ENCODE measurements around a stretch of chr1.

DNA sequence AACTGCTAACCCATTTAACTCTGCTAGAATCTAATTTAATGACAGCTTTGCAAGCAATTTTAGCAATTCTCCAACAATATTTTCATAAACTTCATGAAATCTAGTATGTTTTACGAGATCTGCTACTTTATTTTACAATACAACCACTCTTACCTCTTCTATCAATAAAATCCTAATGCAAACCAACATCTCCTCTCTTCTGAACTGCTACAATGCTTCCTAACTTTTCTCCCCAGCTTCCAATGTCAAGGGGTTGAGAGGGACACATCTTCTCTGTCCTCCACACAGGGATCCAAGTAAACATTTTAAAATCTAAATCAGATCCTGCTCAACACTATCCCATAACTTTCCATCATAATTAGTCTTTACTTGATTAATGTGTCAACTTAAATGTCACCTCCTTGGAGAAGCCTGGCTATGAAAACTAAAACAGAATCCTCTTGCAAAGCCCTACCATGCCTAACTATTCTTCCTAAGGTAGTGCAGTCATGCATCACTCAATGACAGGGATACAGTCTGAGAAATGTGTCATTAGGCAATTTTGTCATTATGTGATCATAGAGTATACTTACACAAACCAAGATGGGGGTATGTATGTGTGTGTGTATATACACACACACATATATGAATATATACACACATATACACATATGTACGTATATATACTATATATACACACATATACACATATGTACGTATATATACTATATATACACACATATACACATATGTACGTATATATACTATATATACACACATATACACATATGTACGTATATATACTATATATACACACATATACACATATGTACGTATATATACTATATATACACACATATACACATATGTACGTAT, 74.9 kb downstream of the COP1 start:
- PRO-cap, result no peak
- RAMPAGE, long total RNA, 4 experiments, result no peak in any of the 4 experiments

- PRO-cap, result no peak
- RAMPAGE, long total RNA, 4 experiments, result no peak in any of the 4 experiments
These were observed 59.5 kb downstream of the PAPPA2 start for GRCh38 chr1:176522534-176522878.

DNA sequence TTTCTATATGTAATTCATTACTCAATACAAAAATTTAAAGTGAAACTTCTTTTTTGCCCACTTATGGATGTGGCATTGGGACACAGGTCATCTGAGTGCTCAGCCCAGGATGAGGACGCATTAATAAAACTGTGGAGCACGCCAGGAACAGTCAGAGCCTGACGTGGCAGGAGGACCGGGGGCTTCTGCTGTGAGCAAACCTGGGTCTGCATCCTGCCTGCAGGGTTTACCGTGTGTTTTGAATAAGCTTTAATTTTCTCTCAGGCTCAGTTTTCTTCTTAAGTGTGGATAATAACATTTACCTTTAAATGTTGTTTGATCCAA, 323.5 kb downstream of the PAPPA2 start:
- PRO-cap, result no peak
- RAMPAGE, long total RNA, 4 experiments, result no peak in any of the 4 experiments

DNA sequence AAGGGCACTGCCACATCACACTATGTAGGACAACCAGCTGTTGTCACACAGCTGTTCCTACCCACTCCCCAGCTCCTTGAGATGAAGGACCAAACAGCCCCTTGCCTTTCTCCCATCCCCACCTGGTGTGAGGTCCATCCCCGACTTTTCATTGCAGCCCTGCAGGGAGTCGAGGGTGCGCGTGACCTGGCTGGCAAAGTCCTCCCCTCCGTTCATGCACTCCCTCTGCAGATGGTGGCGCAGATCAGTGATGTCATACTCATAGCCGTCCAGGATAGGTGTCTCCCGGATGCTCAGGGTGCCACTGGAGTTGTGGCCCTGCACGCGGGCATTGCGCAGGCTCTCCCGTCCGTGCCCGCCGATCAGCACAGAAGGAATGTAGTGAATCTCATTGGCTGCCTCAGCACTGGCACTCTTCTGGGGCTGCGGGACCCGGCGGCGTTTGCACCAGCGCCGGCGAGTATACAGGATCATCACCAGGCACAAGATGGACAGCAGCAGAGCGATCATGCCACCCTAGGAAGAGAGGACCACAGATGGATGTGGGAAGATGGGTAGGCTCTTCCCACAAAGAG, 132.1 kb downstream of the ASTN1 start:
- PRO-cap, result no peak
- RAMPAGE, long total RNA, 4 experiments, result no peak in any of the 4 experiments

GRCh38 chr1:177743146-177743345, 226.8 kb downstream of the SEC16B start:
- PRO-cap, result no peak
- RAMPAGE, long total RNA, 4 experiments, result no peak in any of the 4 experiments

GRCh38 chr1:177968246-177968584, 1.6 kb downstream of the SEC16B start:
- PRO-cap, result no peak
- RAMPAGE, long total RNA, 4 experiments, result no peak in any of the 4 experiments

GRCh38 chr1:177984192-177984665, 14.4 kb upstream of the SEC16B start:
- PRO-cap, result no peak
- RAMPAGE, long total RNA, 4 experiments, result start-site peak on the minus strand in 1 of 4 experiments, at chr1:177984218-177984309 at its widest, 13 reads per replicate

- PRO-cap, result no peak
- RAMPAGE, long total RNA, 4 experiments, result start-site peak on the minus strand in 3 of 4 experiments, at chr1:178037944-178037972 at its widest, 36 to 83 reads per replicate
These were observed 56.2 kb upstream of the RASAL2 start for GRCh38 chr1:178037410-178038382.

- PRO-cap, result no peak
- RAMPAGE, long total RNA, 4 experiments, result no peak in any of the 4 experiments
These were observed 8.4 kb downstream of the RASAL2 start for GRCh38 chr1:178102330-178102636.

- PRO-cap, result no peak
- RAMPAGE, long total RNA, 4 experiments, result no peak in any of the 4 experiments
These were observed 85.2 kb downstream of the RASAL2 start for GRCh38 chr1:178178811-178179795.

- PRO-cap, result no peak
- RAMPAGE, long total RNA, 4 experiments, result no peak in any of the 4 experiments
These were observed 176.8 kb downstream of the CLEC20A start for GRCh38 chr1:178319978-178320433.

DNA sequence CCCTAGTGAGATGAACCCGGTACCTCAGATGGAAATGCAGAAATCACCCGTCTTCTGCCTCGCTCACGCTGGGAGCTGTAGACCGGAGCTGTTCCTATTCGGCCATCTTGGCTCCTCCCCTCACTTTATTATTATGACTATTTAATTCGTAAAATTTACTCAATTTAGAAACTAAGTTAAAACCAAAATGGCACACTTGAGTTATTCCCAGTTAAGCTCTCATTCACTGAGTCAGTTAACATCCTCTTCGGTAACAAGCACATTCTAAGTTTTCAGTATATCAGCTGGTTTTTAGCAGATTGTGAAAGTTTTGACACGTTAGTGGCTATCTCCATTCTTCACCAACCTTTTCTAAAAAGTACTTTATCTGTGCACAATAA, 176.1 kb downstream of the CLEC20A start:
- PRO-cap, result no peak
- RAMPAGE, long total RNA, 4 experiments, result no peak in any of the 4 experiments

- PRO-cap, result no peak
- RAMPAGE, long total RNA, 4 experiments, result no peak in any of the 4 experiments
These were observed 20.1 kb downstream of the CLEC20A start for GRCh38 chr1:178476448-178477312.

DNA sequence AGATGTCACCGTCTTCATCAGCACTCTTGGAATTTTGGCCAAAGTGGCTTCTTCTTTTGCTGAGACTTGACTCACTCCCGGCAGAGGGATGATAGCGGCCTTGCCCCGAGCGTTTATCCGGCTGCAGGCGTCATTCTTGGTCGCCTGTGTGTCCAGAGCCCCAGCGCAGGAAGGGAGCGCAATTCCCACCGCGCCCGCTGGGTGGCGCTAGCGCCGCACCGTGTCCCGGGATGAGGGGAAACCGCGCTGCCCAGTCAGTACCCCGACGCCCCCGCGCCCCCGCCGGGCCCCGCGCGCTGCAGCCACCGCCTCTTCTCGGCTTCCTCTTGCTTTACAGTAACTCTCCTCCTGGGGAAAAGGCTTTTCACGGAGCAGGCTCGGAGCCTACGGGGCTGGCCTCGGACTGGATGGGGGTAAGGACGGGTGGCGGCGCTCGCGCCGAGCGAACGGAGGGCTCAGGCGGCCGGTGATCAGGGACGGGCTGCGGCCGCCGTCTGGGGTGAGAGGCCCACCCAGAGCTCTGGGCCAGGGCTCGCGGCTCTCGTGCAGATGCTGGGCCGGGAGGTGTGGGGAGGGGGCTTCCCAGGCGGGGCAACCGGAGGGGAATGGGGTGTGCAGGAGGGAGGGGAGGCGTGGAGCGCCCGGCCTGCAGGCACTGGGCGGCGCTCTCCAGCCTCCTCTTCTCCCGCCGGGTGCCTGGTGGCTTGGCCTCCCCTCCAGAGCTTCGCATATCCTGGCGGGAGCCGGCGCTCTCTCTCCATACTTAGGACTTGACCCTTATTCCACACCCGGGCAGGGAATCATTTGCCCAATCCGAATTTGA, 29.8 kb downstream of the TEX35 start:
- PRO-cap, result no peak
- RAMPAGE, long total RNA, 4 experiments, result start-site peak on the plus strand in 2 of 4 experiments, centred at positions 277 to 314 of the sequence, 6 to 9 reads per replicate

GRCh38 chr1:178577661-178578089, 64.8 kb downstream of the TEX35 start:
- PRO-cap, result no peak
- RAMPAGE, long total RNA, 4 experiments, result no peak in any of the 4 experiments

GRCh38 chr1:178620792-178621241, 104.2 kb upstream of the RALGPS2 start:
- PRO-cap, result no peak
- RAMPAGE, long total RNA, 4 experiments, result no peak in any of the 4 experiments

DNA sequence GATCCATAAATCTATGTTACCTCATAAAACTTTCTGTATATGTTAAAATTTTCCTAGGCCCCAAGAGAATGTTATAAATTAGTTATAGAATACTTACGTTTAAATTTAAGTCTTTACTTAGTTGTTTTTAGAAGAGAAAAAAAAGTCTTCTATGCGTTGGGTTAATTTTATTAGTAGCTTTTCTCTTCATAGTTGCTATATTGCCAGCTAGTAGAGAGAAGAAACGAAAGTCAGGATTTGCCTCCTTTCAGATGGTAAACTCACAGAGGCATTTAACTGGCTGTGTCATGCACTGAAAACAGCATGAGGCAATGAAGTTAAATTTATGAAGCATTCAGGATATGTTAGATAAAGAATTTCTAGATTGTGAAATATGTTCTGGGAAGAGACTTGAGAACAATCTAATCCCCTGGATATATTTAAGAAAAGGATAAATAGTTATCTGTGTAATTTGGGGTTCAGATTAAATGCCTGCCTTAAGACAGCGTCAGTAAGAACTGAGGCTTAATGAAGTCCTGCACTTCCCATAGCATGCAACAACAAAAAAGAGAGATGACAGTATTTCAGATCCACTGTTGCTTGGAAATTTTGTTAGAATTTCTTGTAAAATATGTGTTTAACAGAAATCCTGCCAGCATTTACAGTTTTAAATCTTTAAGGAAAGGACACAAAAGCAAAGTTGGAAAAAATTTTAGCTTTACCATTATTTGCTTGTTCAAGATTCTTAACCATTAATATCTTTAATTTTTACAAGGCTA, 1.7 kb downstream of the ANGPTL1 start:
- PRO-cap, result no peak
- RAMPAGE, long total RNA, 4 experiments, result start-site peak on the minus strand in 4 of 4 experiments, centred at positions 244 to 281 of the sequence, 19 to 171 reads per replicate

DNA sequence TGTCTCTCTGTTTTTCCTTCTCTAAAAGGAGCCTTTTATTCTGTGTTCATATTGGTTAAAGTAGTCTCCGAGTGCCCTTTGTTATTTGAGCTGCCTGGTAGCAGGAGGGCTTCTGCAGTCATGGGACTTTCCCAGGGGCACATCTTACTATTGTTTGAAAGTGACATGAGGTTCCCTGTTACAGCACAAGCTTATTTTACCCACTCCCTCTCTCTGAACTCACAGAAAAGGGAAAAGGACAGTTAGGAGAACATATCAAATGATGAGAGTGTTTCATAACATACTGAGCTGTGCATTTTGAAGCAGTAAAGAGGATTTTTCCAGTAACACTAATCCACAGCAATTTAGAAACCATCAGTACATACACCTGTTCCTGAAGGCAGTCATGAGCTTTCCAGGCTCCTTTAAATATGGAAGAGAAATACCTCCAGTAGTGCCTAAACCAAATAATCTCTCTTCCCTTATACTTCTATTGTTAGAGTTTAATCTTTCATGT, 58.2 kb upstream of the ANGPTL1 start:
- PRO-cap, result no peak
- RAMPAGE, long total RNA, 4 experiments, result no peak in any of the 4 experiments

DNA sequence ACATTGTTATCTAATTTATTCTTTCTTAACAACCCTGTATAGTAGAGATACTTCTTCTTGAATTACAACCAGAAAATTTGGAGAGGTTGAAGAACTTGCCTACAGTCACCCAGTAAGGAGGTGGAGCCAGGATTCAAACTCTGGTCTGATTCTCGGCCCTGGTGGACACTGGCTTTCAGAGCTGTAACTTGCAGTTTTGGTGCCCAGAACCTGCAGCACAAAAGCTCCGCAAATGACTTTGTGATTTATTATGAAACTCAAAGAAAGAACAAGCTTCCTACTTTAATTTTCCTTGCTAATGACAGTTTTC, 62.1 kb upstream of the ANGPTL1 start:
- PRO-cap, result no peak
- RAMPAGE, long total RNA, 4 experiments, result no peak in any of the 4 experiments

DNA sequence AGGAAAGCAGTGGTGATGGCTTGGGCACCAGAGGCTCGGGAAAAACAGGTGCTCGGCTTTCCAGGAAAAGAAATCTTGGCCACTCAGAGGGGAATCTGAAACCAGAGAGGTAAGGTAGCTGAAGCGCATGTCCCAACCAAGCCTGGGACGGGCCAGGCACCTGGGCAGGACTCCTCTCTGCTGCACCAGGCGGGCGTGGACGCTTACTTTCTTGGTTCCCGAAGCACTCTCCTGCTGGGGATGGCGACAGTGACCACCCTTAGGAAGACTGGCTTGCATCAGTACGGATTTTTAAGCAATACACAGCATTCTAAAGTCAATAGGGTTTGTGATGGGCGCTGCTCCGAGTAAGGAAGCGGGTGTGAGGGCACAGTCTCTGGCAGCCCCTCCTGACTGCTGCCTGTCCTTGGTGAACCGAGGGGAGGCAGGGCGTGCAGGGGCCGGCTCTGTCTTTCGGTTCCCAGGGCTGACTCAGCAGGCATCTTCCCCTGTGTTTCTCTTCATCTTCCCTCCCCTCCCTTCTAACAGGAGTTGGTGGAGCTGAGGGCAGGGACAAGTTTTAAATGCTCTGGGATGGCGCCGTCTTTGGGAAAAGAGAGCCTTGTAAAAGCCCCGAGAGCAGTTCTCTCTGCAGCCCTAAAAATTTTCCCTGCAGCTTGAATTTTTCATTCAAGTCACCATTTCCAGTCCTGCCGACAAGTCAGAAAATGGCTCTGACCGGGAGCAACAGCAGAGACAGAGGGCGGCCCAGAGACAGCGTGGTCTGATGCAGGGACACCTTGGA, 75.0 kb upstream of the ANGPTL1 start:
- PRO-cap, result no peak
- RAMPAGE, long total RNA, 4 experiments, result no peak in any of the 4 experiments